A172 (cell line): ENCODE measurements around a stretch of chr13.

DNA sequence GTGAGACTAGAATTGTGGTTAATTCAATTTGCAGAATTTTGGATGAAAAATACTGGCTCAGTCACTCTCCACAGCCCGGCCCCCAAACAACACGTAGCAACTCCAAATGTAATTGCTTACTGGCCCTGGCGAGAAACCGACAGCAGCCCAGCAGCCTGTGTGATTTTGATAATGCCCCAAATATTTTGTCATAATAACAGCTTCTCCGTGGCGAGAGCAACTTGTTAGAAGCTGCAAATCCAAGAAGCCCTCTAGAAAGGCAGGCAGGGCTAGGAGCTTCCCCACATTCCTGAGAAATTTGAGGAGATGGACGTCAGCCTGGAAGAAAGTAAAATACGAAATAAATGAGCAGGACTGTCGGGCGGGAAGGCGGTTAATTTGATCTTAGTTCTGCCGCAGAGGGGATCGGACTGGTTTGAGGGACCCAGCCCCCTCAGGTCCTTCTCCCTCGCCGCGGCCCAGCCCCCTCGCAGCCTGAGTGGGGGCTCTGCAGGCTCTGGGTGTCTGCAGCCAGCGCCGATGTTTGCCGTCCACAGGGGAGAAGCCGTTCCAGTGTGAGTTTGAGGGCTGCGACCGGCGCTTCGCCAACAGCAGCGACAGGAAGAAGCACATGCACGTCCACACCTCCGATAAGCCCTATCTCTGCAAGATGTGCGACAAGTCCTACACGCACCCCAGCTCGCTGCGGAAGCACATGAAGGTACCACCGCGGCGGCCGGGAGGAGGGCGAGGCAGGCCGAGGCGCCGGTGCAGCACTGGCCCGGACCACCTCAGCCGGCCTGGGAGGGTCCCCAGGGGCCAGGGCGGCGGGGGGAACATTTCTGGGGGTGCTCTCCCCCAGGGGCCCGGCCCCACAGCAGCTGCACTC is 3.1 kb downstream of the ZIC2 start:
- RAMPAGE, long total RNA = no peak

GRCh38 chr13:99987602-99988343 is 6.2 kb downstream of the ZIC2 start:
- RAMPAGE, long total RNA = no peak

DNA sequence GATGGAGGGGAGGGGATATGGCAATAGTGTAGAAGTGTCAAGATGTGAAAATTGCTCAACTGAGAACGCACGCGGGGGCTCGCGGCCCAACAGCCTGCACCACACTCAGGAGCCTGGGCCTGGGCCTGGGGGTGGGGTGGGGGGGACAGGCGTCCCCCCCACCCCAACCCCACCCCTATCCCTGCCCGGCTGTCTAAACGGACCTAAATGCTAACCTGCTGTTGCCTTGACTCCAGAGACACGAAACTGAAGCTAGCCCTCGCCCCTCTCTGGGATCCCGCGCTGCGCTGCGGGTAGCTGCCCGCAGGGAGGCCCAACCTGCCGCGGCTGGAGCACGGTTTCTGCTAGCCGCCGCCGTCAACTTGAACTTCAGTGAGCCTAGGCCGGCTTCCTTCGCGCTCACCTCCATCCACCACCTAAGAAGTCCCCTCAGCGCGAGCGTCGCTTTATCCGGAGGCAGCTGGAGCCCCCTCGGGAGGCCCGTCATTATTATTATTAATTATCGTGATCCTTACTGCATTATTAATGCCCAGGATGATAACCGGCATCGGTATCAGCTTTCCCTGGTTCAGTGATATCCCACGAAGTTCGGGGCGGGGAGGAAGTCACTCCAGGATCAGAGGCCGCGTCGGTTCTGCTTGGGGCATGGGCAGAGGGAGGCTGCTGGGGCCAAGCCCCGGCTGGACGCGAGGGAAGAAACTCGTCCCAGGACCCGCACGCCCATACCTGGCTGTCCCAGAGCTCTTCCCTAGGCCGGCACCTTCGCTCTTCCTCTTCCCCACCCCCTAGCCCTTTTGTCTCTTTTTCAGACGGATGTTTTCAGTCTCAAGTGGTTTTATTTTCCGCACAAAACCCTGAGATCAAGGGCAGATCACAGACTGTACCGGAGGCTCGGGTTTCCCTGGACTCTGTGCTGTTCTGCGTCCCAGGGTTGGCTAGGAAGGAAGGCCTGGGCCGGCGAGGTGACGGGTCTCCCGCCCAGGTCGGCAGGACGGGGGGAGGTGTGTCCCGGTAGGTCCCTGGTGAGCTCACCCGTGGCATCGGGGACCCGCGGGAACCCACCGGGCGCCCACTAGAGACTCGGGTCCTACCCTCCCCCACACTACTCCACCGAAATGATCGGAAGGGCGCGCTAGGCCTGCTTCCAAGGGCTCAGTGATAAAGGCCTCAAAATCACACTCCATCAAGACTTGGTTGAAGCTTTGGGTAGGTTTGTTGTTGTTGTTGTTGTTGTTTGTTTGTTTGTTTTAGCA is 7.6 kb downstream of the ZIC2 start:
- RAMPAGE, long total RNA = no peak

- RAMPAGE, long total RNA = no peak
Observed at GRCh38 chr13:99991000-99991853, 9.6 kb downstream of the ZIC2 start.

DNA sequence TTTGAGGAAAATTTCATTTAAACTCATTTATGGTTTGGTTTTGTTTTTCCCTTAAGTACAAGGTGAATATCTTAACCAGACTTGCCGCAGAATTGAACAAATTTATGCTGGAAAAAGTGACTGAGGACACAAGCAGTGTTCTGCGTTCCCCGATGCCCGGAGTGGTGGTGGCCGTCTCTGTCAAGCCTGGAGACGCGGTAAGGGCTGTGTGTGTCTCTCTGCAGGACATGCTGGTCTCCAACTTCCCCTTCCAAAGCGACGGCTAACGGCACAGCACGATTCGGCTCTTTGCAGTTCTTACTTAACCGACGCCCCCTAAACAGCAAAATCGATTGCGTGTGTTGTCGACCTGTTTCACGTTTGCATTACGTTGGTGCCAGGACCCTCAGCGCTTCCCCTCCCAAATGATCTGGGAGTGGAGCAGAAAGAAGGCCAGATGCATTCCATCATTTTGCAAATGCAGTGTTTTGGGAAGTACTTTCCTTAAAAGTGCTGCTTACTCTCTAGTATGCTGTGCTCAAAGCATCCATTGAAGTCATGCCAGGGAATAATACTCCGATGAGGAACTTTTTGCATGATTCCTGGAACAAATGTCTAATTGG is 73.1 kb downstream of the GGACT start:
- RAMPAGE, long total RNA = no peak

DNA sequence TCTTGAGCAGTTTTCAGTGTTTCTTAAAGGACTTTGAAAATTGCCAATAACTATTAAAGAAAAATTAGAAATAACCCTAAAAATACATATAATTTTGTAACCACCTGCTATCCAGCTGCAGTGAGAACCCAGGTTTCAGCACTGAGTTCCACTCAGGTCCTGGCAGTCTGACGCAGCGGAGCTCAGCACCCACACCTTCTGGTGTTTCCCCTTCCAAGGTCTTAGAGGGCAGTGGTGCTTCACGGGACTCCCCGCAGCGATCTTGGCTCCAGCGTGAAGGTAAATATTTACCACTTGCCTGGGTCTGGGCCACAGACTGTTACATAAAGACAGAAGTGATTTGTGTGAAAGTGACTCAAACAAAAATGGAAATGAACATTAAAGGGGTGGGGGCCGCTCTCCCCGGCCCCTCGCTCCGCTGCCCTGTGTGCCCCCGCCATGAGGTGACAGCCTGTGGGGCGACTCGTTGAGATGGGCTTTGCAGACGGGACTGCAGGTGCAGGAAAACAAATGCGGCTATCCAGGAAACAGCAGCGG is 55.1 kb downstream of the GGACT start:
- RAMPAGE, long total RNA = no peak

GRCh38 chr13:100560512-100561113 is 28.0 kb downstream of the GGACT start:
- RAMPAGE, long total RNA = no peak

GRCh38 chr13:100610172-100610860 is 21.7 kb upstream of the GGACT start:
- RAMPAGE, long total RNA = no peak

DNA sequence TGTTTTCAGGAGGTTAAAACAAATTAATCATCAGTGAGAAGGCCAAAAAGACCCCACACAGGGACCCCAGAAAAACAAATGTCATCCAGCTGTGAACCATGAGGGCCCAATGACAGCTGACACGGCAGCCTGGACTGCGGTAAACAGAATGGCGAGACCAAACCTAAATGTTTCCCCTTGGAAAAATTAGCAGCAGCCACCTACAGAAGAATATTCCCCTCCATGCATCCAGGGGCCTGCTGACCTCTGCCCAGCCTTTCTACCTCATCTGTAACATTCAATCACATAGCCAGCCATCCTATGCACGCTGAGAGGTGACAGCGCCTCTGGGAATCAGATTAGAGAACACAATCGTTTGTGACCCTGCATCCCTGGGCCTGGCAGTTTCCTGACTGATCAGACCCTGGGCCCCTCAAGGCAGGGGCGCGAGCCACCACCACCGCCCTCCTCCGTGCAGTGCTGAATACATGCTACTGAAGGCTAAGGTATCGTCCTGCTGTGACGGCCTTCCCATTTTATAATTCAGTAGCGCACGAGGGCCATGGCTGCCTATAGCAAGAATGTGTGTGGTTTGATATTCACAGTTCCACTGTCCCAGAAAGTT is 1.3 kb downstream of the TMTC4 start:
- RAMPAGE, long total RNA = no peak

DNA sequence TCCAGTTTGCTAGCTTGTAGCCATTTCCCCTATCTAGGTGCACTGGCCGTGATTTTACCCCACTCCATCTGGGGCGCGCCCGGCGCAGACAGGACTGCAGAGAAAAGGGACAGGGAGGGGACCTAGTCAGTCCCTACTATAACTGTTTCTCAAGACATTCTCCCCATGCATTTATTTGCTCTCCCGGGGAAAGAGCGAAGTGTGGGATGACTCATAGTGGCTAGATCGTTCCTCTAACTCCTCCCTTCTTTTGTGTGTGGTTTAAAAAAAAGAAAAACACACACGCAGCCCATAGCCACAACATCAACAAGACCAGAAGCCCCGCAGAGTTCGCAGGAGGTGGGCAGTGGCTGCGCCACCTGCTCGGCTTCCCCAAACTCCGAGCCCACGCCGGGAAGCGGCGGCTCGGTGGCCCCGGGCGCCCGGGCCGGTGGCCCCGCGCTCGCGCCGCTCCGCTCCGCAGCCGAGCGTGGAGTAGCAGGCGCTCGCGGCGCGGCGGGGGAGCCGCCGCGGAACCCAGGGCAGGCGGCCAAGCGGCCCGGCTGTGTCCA is 766 bp downstream of the TMTC4 start:
- RAMPAGE, long total RNA = no peak

DNA sequence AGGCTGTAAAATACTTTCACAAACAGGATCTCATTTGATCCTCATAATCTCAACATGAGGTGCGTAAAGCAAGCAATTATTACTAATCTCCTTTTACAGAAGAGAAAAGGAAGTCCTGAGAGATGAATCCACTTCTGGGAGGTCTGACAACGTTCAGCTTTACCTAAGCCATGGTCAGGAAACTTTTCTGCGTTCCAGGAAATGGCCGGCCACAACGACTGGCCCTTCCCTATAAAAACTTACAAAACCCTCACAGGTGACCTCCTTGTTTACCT is 351.6 kb upstream of the TMTC4 start:
- RAMPAGE, long total RNA = no peak

DNA sequence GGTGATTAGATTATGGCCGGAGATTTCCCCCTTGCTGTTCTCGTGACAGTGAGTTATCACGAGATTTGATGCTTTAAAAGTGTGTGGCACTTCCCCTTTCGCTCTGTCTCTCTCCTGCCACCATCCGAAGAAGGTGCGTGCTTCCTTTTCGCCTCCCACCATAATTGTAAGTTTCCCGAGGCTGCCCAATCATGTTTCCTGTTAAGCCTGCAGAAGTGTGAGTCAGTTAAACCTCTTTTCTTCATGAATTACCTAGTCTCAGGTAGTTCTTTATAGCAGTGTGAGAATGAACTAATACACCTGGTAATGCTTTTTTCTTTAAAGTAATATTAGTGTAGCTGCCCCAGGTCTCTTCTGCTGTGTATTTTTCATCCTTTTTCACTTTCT is 9.4 kb upstream of the NALCN start:
- RAMPAGE, long total RNA = no peak

- RAMPAGE, long total RNA = no peak
Observed at GRCh38 chr13:102183388-102184326, 266.9 kb upstream of the FGF14 start.

DNA sequence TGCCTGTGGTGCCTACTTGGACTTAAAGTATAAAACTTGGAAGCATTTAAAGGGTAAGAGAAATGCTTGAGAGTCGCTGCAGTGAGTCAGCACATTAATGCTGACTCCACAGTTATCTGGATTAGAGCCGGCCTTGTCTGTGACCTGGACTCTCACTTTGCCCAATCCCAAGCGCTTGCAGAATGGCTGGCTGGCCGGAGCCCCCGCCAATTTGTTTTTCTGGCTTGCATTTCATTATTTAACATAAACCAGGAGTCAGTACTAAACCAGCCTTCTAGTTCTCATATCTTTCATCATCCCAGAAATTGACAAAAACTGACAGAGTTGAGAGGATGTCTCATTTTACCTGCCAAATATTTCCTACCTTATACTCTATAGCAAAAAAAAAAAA is 304.9 kb upstream of the TPP2 start:
- RAMPAGE, long total RNA = no peak

GRCh38 chr13:102353359-102353696 is 243.5 kb upstream of the TPP2 start:
- RAMPAGE, long total RNA = no peak

DNA sequence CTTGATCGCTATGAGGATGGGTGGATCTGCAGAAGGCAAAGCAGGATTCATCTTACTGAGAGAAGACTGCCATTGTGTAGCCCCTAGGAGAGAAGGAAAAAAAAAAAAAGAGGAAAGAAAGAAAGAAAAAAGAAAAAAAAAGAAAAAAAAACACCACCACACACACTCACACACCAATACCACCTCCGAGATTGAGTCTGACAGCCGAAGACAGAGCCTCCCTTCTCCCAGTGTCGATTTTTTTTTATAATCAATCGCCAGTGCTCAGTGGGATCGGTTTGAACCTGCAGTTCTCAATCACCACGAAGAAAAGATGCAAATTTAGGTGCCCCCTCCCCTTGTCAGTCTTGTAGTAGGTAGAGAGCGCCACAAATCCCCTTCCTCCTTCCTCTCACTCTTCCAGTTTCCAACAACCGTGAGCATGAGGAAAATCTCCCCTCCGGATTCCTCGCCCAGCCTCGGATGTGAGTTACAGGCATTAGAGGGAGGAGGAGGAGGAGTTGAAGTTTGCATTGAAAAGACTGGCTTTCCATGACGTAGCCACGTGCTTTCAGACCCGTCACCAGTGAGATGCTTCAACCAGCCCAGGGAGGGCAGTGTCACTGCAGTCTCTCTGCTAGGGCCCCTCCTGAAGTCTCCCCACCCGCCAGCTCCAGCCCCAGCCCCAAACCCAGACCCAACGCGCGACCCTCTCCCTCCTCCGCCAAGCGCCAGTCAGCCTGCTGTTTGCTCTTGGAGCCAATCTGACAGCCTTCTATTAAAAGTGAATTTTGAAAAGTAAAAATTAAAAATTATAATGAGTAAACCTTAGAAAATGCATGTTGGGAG is 194.6 kb upstream of the TPP2 start:
- RAMPAGE, long total RNA = no peak

GRCh38 chr13:102584330-102585049 is 12.3 kb upstream of the TPP2 start:
- RAMPAGE, long total RNA = no peak

DNA sequence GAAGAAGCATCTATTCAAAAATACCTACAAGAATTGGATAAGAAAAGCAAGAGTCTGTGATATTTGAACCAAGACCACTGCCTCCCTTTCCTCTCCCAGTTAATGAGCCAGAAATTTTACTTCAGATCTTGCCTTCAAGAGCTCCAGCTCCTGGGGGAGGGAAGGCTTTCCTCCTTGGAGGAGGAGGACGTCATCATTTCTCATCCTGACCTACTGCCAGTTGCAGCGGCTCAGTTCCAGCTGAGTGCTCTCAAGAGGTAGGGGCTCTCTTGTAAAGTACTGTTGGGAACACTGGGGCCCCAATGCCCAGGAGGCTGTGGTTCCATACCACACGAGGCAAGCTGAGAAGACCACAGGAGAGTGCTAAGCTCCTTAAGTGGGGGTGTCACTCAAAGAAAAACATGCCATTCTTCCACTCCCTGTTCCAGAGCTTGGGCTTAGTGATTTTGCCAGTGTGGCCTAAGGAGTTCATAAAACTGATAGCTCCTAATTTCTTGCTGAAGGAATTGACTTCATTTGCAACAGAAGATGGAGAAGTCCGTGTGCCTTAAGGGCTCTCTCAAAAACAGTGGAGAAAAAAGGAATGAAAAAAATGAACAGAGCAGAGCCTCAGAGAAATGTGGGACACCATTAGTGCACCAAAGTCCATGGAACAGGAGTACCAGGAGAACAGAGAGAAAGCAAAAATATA is 36.1 kb downstream of the METTL21C start:
- RAMPAGE, long total RNA = no peak

DNA sequence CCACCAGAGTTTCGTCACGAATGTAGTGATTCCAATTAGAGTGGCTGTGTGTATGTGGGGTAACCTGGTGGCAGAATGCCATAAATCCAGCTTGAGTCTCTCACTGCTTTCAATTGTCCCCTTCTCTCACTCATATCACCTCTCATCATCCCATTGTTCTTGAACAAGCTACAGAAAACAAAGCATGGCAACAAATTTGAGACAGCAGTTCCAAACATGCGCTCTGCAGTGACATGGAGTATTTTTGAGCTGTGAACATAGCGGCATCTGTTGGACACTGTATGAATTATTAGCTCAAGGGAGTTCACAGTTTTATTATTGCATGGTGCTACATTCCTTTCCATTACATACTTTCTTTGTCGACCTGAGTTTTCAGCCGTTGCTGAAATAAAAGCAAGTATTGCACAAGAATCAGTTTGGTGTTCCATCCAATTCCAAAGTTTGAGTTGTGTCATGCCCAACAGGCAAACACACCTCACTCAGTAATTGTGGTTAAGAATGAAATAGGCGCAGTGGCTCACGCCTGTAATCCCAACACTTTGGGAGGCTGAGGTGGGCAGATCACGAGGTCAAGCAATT is 30.0 kb upstream of the METTL21C start:
- RAMPAGE, long total RNA = no peak

- RAMPAGE, long total RNA = no peak
Observed at GRCh38 chr13:102798642-102798850, 230 bp downstream of the POGLUT2 start.